Pericardium (tissue), 1 donor: ENCODE measurements around a stretch of chr11.

DNA sequence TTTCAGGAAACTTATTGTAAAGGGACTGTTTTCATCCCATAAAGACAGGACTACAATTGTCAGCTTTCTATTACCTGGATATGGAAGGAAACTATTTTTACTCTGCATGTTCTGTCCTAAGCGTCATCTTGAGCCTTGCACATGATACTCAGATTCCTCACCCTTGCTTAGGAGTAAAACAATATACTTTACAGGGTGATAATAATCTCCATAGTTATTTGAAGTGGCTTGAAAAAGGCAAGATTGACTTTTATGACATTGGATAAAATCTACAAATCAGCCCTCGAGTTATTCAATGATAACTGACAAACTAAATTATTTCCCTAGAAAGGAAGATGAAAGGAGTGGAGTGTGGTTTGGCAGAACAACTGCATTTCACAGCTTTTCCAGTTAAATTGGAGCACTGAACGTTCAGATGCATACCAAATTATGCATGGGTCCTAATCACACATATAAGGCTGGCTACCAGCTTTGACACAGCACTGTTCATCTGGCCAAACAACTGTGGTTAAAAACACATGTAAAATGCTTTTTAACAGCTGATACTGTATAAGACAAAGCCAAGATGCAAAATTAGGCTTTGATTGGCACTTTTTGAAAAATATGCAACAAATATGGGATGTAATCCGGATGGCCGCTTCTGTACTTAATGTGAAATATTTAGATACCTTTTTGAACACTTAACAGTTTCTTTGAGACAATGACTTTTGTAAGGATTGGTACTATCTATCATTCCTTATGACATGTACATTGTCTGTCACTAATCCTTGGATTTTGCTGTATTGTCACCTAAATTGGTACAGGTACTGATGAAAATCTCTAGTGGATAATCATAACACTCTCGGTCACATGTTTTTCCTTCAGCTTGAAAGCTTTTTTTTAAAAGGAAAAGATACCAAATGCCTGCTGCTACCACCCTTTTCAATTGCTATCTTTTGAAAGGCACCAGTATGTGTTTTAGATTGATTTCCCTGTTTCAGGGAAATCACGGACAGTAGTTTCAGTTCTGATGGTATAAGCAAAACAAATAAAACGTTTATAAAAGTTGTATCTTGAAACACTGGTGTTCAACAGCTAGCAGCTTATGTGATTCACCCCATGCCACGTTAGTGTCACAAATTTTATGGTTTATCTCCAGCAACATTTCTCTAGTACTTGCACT is 5.6 kb upstream of the NAT10 start:
- RRBS: no CpG with 5 or more reads among the region's 9 CpGs

GRCh38 chr11:34162464-34162981 is 57.1 kb downstream of the NAT10 start:
- RRBS: no CpG with 5 or more reads among the region's 21 CpGs

GRCh38 chr11:34180843-34181236 is 75.4 kb downstream of the NAT10 start:
- RRBS: no CpG with 5 or more reads among the region's 6 CpGs

DNA sequence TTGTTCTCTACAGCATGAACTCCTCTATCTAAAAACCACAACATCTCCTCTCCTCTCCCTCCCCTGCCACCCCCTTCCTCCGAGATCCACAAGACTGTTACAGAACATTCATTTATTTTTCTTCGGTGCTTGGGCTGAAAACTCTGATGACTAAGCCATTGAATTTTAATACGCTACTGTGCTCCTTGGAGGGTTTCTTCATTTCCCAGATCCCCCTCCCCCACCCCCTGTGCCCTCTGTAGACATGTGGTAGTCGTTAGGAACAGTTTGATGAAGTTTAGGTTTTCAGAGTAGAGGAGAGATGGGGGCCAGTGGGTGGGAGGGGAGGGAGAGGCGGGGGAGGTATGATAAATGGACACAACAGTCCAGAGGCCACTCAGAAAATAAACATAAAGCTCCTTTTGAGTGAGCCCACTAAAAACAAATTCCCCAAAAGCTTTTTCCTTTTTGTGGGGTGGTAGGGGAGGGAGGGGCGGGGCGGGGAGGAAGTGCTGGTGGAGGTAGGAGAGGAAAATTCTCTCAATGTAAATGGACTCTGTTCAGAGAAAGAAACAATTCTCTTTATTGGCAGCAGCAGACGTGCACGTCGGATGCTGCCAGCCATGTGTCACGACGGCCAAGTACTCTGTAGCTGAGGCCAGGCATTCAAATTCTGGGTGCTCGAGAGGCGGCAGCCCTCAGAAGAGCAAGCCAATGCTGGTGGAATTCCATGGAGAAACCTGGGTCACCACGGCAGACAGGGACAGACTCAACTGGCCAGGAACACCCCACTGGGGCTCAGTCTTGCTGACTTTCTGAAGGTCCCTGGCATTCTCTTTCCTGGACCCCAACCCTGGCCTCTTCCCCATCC is 91.0 kb downstream of the ABTB2 start:
- RRBS: no CpG with 5 or more reads among the region's 15 CpGs

DNA sequence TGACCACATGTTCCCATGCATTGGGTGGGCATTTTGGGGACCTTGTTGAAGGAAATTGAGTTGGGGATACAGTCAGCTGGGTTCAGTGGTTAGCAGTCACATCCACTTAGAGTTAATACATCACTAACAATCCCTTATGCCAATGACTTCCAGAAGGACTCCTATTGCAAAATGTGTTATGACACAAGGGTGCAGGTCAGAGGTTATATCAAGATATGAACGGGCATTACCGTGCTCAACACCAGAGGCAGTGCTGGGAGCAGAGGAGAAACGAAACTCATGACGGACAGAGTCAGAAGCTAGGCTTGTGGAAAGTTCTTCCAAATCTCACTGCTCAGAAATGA is 48.6 kb downstream of the ABTB2 start:
- RRBS: no CpG with 5 or more reads among the region's 4 CpGs

DNA sequence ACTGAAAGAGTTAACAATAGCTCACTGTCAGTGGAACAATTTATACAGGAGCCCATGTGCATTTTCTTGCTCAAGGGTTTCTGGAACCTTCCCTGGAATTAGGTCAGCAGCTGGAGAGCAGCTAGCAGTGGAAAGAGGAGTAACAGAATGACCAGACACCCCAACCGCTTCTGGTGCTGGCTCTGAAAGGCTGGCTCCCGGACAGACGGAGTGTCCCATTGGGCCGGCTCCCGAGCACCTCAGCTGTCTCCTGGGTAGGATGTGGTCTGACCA is 44.8 kb downstream of the ABTB2 start:
- RRBS: no CpG with 5 or more reads among the region's 5 CpGs

GRCh38 chr11:34439736-34440400 is 1.1 kb downstream of the CAT start:
- RRBS: no CpG with 5 or more reads among the region's 6 CpGs

DNA sequence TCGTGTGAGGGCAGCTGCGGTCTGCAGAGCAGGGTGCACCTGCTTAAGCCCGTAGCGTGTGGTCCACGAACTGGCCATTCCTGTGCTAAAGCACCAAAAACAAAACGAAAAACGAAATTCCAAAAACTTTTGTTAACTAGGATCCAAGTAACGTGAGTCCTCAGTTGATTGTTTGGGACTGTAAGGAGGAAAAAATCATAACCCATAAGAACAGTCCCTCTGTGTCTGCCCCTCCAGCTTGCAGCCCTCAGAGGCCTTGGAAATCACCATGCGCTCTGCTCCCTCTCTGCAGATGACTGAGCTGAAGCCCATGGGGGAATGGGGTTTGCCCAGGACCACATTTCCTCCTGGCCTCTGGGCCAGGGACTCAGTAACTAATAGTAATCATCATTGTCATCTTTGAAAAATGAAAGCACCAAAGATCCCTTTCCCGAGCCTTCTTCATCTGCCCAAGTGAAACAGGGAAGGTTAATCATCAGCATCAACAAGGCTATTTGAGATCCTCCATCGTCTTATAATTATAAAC is 24.5 kb downstream of the ELF5 start:
- RRBS: no CpG with 5 or more reads among the region's 11 CpGs

DNA sequence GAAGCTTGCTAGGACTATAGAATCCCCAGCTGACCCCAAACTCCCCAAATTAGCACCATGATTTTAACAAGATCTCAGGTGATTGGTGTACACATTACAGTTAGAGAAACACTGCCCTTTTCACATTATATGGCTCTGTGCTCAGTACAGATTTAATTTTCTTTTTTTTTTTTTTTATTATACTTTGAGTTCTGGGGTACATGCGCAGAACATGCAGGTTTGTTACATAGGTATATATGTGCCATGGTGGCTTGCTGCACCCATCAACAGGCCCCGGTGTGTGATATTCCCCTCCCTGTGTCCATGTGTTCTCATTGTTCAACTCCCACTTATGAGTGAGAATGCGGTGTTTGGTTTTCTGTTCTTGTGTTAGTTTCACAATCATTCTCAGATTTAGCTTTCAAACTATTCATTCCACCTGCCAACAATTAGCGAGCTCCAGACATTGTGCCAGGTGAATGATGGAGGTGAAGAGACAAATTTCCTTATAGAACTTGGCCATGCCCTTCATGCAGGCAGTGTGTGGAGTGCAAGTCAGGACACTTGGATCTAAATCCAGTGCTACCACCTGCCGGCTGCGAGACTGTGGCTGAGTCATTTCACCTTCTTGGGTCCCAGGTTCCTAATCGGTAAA is 18.9 kb upstream of the EHF start:
- RRBS: 52% methylated on average over 3 of the region's 7 CpGs

GRCh38 chr11:34621819-34622675 is 1.2 kb downstream of the EHF start:
- RRBS: no CpG with 5 or more reads among the region's 3 CpGs

DNA sequence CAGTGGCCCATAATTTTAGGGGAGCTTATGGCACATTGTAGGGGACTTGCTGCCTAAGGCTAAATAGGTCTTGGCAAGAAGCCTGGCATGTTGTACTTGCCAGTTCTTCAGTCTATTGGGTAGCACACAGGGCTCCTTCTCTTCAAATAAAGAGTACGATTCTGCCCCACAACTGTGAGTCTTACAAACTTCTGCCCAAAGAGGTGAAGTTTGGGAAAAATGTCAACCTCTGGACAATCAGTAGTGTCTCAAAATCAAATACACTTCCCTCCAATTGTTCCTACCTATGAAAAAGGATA is 16.6 kb downstream of the EHF start:
- RRBS: no CpG with 5 or more reads among the region's 1 CpG

GRCh38 chr11:34654694-34655387 is 33.9 kb downstream of the EHF start:
- RRBS: no CpG with 5 or more reads among the region's 8 CpGs

DNA sequence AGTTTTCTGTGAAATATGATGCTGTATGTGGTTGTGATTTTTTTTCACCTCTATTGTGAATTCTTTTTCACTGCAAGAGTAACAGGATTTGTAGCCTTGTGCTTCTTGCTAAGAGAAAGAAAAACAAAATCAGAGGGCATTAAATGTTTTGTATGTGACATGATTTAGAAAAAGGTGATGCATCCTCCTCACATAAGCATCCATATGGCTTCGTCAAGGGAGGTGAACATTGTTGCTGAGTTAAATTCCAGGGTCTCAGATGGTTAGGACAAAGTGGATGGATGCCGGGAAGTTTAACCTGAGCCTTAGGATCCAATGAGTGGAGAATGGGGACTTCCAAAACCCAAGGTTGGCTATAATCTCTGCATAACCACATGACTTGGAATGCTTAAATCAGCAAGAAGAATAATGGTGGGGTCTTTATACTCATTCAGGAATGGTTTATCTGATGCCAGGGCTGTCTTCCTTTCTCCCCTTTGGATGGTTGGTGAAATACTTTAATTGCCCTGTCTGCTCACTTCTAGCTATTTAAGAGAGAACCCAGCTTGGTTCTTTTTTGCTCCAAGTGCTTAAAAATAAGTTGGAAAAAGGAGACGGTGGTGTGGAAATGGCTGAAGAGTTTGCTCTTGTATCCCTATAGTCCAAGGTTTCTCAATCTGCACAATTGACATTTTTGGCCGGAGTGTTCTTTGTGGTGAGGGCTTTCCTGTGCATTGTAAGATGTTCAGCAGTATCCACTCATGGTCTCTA is 38.4 kb downstream of the EHF start:
- RRBS: no CpG with 5 or more reads among the region's 4 CpGs

DNA sequence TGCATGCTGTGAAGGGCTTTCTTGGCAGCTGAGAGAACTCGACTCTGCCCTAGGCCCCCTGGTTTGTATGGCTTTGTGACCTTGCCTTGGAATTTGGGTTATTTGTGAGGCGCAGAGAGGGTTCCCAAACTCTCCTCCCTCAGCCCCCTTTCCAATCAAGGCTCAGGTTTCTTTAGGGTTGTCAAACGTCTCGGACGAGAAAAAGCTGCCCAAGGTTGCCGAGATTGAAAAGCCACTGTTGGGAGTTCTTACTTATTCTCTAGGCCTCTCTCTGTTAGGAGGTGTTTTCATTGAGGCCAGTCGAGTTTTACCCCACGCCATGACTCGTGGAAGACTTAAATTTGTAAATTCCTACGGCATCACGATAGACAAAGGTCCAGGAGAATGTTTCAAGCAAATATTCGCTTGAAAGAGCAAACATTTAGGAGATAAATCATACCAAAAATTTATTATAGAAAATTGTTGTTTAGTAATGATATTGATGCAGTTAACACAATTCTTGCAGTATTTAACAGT is 613 bp downstream of the PDHX start:
- RRBS: no CpG with 5 or more reads among the region's 12 CpGs

DNA sequence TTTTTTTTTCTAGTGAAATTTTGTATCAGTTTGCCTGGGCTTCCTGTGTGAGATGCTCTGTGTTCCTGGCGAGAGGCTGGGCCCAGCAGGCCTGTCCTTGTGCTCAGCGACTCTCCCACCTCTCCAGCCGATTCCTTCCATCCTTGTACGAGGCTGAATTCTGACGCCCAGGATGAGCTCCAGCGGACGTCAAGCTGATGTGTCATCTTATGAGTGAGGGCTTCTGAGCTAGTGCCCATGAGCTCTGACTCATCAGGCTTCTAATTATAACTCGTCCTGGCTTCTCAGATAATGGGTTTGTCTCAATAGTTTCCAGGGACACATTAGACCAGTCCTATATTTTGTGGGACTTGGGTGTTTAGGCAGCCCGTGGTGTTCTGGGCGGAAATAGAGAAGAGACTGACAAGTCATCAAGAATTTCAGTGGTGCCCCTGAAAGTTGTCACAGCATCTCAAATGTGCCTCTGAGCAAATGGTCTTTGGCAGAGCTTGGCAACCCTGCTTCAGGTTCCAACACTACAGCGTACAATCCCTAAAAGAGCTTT is 108.2 kb upstream of the CD44 start:
- RRBS: no CpG with 5 or more reads among the region's 11 CpGs

DNA sequence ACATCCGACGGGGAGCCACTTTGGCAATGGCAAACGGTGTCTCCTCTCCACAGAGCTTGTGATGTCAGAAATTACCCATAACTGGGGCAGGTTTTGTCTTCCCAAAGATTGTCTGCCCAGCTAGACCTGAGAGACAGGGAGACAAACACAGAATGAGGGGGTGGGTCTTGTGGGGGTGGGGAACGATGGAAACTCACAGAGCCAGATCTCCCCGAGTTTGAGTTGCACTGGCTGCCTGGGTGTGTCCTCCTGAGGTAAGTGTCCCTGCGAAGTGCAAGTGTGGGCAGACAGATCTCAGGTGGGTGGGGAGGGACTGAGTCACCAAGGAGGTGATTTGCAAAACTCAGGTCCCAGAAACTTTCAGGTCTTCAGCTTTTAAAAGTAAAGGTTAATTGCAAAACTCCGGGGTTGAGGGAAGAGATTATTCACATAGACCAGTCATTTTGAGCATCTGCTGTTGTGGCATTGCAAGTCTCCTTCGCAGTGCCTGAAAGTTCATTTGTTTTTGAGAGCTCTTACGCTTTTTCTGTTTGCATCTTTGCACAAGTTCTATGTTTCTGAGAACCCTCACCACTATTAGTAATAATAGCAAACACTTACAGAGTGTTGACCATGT is 7.0 kb downstream of the CD44 start:
- RRBS: no CpG with 5 or more reads among the region's 9 CpGs

DNA sequence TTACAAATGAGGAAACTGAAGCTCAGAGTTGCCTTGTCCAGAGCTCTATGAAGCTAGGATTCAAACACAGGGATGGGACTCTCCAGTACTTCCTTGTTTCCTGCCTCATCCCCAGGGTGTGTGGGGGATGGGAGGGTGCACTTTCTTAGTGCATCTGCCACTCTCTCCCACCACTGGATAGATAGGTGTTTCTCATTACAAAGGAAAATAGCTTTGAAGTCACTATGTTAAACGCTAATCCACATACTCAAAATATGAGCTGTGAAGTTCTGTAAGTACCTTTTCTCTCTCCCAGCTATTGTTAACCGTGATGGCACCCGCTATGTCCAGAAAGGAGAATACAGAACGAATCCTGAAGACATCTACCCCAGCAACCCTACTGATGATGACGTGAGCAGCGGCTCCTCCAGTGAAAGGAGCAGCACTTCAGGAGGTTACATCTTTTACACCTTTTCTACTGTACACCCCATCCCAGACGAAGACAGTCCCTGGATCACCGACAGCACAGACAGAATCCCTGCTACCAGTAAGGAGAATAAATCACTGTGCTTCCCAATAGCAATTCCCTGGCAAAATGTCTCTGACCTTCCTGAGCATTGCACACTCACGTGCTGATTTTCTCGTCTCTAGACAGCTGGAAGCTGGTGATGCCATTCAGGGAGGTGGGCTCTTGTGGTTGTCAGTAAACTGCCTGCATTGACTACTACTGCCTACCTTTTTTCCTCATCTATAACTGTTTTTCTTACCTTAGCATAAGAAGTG is 50.8 kb downstream of the CD44 start:
- RRBS: no CpG with 5 or more reads among the region's 10 CpGs

GRCh38 chr11:35308067-35308560 is 111.2 kb downstream of the SLC1A2 start:
- RRBS: no CpG with 5 or more reads among the region's 10 CpGs